Kidney (tissue), 2 donors: Measurements from ENCODE around the genes TET1, MACROH2A2 and EIF4EBP2.

- PRO-cap: unidirectional peak, plus-strand start at chr10:68560299; unidirectional peak, plus-strand start at chr10:68560344
- RRBS: 3% methylated on average over 45 of the region's 74 CpGs
These were observed at the start of gene TET1 for GRCh38 chr10:68559735-68560935. Gene TET1 (plus strand): TSS chr10:68560337.

GRCh38 chr10:69065395-69066306 is 22.3 kb upstream of the SRGN start:
- PRO-cap: no peak
- RRBS: no CpG with 5 or more reads among the region's 8 CpGs

GRCh38 chr10:69095557-69096102 is 7.7 kb downstream of the SRGN start:
- PRO-cap: no peak
- RRBS: no CpG with 5 or more reads among the region's 7 CpGs

- PRO-cap: no peak
- RRBS: 65% methylated on average over 2 of the region's 9 CpGs
These were observed 14.0 kb downstream of the SRGN start for GRCh38 chr10:69101780-69102375.

DNA sequence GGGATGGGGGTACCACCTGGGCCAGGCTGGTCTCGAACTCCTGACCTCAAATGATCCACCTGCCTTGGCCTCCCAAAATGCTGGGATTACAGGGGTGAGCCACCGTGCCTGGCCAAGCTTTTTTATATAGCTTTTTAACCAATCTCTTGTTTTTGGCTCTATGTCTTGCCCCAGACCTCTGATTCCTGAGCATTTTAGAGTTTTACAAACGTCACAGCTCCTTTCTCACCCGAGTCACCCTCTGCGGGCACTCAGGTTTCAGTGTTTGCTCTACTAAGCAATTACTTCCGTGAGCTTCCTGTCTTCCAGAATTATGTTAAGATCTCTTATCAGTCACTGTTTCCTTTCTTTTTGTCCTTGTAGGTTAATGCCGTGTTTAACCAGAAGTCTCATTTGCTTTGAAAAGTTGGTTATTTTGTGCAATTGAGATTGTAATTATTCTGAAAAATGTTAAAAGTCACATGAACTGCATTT is 4.8 kb upstream of the HKDC1 start:
- PRO-cap: no peak
- RRBS: no CpG with 5 or more reads among the region's 7 CpGs

DNA sequence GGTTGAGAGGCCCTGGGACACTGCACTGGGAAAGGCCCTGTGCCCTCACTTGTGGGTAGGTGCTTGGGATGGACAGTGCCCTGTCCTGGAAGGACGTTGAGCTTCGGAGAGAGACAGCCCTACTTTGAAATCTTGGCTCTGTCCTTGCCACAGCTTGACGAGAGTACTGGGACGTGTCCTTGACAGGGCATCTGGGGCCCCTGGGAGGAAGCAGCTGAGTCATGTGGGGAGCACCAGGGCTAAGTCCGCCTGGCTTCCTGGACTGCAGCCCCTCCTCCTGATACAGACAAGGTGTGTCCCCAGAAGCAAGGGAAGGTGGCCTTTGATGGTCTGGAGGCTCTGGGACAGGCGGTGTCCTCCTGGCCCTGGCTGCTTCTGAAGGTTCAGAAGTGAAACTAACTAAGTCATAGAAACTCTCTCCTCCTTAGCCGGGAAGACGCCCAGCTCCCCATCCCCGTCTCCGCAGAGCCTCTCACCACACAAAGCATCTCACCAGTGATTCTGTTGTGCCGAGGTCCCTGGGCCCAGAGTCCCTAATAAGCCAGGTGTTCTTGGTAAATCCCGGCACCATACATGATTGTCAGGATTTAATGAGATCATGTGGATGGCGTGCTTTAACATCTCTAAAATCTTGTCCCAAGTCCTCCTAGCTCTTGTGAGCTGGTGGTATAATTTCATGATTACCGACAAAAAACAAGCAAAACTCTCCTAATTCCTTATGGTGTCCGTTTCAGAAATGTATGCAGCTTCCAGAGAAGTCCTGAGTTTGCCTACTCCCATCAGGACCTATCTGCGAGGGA is 9.4 kb downstream of the HKDC1 start:
- PRO-cap: unidirectional peak, minus-strand start at position 377 of the sequence
- RRBS: 58% methylated on average over 5 of the region's 16 CpGs

DNA sequence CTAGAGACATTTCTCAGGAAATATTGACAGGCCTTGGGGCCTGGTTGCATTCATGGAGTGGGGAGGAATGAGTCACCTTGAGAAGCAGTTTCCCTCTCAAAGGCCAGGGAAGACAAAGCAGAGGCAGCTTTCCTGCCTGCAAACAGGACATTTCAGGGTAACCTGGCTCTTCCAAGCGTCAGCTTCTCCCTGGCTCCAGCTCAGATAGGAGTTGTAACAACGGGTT is 2.3 kb upstream of the HK1 start:
- PRO-cap: no peak
- RRBS: no CpG with 5 or more reads among the region's 2 CpGs

- PRO-cap: bidirectional peak, plus-strand start at chr10:69319687, minus-strand start at chr10:69319510
- RRBS: 2% methylated on average over 26 of the region's 65 CpGs
These were observed 737 bp downstream of the HK1 start for GRCh38 chr10:69319007-69320160.

DNA sequence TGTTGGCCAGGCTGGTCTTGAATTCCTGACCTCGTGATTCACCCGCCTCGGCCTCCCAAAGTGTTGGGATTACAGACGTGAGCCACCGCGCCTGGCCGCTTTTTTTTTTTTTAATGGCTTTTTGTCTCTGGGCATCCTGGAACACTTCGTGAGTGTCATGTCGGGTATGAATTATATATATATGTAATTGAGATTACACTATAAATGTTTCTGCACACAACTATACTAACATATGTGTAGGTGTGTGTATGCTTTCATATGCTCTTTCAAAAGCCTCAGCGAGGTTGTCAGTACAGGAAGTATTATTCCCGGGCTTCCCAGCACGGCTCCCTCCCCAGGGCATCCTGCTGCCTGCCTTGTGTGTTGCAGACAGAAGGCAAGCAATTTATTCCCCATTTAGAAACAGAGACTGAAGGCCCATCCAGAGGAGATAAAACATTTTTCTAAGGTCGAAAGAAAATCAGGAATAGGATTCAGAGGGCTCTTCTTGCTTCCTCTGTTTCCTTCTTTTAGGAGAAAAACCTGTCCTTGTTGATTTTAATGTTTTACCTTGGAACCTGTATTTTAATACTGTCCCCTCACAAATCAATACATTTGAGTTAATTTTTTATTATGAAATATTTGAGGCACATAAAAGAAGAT is 7.5 kb downstream of the HK1 start:
- PRO-cap: no peak
- RRBS: no CpG with 5 or more reads among the region's 13 CpGs

DNA sequence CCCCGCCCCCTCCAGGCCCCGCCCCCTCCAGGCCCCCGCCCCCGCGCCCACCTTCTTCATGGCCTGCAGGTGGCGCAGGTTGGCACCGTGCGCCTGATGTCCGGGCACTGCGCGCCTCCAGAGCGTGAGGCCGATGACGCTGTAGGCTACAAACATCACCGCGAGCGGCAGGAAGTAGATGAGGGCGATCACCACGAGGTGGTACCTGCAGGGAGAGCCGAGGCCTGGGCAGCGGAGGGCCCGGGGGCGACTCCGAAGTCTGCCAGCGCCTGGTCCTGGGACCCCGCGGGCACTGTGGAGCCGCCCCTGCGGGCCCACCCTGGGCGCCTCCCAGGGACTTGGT is 7.9 kb downstream of the TACR2 start:
- PRO-cap: bidirectional peak, plus-strand start at position 68 of the sequence, minus-strand start outside the sequence
- RRBS: no CpG with 5 or more reads among the region's 30 CpGs

- PRO-cap: no peak
- RRBS: no CpG with 5 or more reads among the region's 5 CpGs
These were observed 4.1 kb upstream of the TACR2 start for GRCh38 chr10:69420938-69421137.

- PRO-cap: no peak
- RRBS: no CpG with 5 or more reads among the region's 10 CpGs
These were observed 9.2 kb upstream of the TACR2 start for GRCh38 chr10:69425527-69426734.

DNA sequence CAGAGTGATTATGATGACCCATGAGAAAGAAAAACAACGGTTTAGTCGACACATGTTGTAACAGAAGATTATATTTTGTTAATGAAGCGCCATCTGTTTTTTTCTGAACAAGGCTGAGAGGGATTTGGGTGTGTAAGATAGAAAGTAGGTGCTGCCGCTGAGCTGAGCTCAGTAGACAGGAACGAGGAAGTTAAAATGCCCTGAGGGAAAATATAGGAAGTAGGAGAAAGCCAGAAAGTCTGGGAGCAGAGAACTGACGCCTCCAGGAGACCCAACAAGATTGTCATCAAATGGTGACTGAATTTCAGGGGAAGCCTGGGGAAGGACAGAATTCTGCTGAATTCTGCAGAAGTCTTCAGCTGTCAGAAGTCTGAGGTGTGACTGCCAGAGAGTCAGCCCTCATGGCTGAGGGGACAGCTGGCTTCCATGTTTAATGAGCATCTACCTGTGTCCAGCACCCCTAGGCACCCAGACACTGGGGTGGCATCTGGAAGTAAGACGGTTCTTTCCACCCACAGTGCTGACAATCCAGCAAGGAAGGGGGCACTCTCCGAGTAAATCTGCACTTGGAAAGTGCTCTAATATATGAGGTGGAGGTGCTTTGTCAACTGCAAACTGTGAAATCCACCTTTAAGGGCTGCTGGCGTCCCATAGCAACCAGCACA is 12.6 kb upstream of the TSPAN15 start:
- PRO-cap: no peak
- RRBS: no CpG with 5 or more reads among the region's 9 CpGs

GRCh38 chr10:69456898-69457596 is 5.8 kb downstream of the TSPAN15 start:
- PRO-cap: no peak
- RRBS: no CpG with 5 or more reads among the region's 8 CpGs

DNA sequence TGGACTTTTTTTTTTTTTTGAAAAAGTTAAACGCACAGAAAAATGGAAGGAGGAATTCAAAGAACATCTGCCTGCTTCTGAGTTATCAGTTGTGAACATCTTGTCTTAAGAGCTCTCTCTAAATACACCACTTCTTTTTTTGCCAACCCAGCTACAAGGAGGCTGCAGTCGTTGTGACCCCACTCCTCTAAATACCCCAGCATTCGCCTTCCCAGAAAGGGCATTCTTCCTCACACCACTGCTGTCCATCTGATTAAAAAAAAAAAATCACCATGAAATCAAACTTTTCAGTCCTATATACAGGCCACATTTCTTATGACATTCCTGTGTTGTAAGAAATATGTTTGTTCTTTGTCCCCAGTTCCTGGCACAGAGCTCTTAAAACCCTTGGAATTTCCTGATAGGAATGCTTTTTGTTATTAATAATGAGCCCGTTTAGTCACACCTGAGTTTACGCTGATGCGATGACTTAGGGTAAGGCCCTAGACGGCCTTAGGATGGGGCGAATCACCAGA is 17.3 kb downstream of the TSPAN15 start:
- PRO-cap: no peak
- RRBS: no CpG with 5 or more reads among the region's 8 CpGs

- PRO-cap: unidirectional peak, plus-strand start at chr10:70052636; bidirectional peak, plus-strand start at chr10:70052846, minus-strand start at chr10:70052716
- RRBS: 0% methylated on average over 5 of the region's 37 CpGs
These were observed at the start of gene MACROH2A2 for GRCh38 chr10:70052214-70052914. Gene MACROH2A2 (plus strand): TSS chr10:70052846.

DNA sequence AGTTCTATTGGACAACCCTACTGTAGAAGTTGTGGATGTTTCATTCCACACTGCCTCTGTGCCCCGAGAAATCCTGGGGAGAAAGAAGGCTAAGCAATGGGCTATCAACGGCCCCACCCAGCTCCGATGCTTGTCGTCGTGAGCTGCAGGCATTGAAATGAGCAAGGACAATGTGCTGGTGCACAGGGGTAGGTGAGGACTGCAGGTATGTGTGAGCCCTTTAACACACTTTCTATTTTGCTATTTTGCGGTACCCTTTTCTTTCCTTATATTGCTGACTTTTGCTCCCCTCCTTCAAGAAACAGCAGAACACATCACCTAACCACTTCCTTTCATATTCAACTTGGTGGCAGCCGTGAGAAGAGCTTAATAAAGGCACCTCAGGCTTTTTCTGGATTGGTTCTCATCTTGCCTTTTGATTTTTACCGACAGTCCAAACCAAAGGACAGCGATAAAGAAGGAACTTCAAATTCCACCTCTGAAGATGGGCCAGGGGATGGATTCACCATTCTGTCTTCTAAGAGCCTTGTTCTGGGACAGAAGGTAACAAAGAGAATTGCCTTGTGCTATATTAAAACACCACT is 39.2 kb downstream of the AIFM2 start:
- PRO-cap: no peak
- RRBS: no CpG with 5 or more reads among the region's 9 CpGs

DNA sequence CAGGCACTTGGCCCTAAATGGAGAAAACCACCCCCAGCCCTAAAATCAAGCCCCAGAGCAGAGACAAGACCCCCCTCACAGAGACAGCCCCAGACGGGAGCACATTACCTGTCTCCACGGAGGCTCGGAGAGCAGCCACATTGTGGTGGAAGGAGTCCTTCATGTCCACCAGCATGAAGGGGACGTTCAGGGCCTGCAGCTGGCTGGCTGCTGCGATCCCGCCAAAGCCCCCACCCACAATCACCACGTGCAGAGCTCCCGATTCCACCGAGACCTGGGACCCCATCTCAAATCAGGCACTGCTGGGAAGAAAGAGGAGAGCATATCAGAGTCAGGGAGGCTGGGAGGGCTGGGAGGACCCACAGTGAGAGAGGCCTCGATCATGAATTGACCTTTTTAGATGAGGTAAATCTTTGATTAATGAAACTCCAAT is 8.8 kb downstream of the AIFM2 start:
- PRO-cap: no peak
- RRBS: no CpG with 5 or more reads among the region's 10 CpGs

DNA sequence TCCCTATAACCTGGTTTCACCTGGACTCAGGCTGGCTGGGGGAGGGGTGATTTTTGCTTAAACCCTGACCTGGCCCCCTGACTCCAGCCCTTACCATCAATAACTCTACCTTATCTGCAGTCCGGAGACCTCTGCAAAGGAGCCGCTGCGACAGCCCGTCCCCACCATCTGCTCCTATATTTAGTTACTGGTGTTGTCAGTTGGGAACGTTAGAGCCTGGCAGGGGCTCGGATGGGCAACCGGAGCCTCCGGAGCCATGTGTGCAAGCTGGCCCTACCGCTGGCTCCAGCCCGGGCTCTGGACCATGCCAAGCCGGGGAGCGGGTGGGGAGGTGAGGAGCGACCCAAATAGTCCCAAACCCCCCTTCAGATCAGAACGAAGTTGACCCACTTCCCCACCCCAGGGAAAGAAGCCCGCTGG is 1.0 kb downstream of the LRRC20 start:
- PRO-cap: no peak
- RRBS: 18% methylated on average over 10 of the region's 15 CpGs

GRCh38 chr10:70404091-70404647 is at the start of gene EIF4EBP2:
Gene EIF4EBP2 (plus strand): TSS chr10:70404145.
- PRO-cap: bidirectional peak, plus-strand start at chr10:70404145, minus-strand start at chr10:70403985; bidirectional peak, plus-strand start at chr10:70404537, minus-strand start at chr10:70404466
- RRBS: 2% methylated on average over 36 of the region's 79 CpGs